Epithelial cell of proximal tubule (primary cell): Measurements from ENCODE around the gene ARPIN.

- RAMPAGE, long total RNA = no peak
- RRBS = 7% methylated on average over 58 of the region's 77 CpGs
Observed at GRCh38 chr15:89665078-89666126, 10.1 kb upstream of the KIF7 start.

- RAMPAGE, long total RNA = no peak
- RRBS = no CpG with 5 or more reads among the region's 11 CpGs
Observed at GRCh38 chr15:89667570-89667927, 11.6 kb downstream of the PLIN1 start.

- RAMPAGE, long total RNA = no peak
- RRBS = 66% methylated on average over 4 of the region's 25 CpGs
Observed at GRCh38 chr15:89748231-89749323, 2.5 kb downstream of the MESP1 start.

- RAMPAGE, long total RNA = no peak
- RRBS = 1% methylated on average over 43 of the region's 83 CpGs
Observed at GRCh38 chr15:89912167-89913131, at the start of gene ARPIN. Gene ARPIN, minus strand, starts transcription at chr15:89912952.

DNA sequence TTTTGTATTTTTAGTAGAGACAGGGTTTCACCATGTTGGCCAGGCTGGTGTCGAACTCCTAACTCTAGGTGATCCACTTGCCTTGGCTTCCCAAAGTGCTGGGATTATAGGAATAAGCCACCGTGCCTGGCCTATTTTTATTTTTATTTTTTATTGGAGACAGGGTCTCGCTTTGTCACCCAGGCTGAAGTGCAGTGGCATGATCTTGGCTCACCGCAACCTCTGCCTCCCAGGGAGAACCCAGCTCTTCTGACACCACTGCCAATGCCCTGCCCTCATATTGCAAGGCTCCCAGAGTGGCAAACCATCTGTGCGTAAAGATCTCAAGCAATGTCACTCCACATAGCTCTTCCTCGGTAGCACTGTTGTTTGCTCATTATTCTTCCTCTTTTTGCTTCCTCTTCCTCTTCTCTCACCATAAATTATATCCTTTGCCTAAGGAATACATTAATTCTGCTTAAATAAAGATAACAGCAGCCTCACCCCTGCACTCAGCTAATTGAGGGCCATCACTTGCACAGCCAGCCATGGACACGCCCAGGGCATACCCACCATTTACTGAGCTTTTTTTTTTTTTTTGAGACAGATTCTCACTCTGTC lies 26.6 kb upstream of the ZNF710 start:
- RAMPAGE, long total RNA = no peak
- RRBS = no CpG with 5 or more reads among the region's 7 CpGs

- RAMPAGE, long total RNA = no peak
- RRBS = no CpG with 5 or more reads among the region's 10 CpGs
Observed at GRCh38 chr15:89998963-89999500, 2.1 kb upstream of the ZNF710 start.

DNA sequence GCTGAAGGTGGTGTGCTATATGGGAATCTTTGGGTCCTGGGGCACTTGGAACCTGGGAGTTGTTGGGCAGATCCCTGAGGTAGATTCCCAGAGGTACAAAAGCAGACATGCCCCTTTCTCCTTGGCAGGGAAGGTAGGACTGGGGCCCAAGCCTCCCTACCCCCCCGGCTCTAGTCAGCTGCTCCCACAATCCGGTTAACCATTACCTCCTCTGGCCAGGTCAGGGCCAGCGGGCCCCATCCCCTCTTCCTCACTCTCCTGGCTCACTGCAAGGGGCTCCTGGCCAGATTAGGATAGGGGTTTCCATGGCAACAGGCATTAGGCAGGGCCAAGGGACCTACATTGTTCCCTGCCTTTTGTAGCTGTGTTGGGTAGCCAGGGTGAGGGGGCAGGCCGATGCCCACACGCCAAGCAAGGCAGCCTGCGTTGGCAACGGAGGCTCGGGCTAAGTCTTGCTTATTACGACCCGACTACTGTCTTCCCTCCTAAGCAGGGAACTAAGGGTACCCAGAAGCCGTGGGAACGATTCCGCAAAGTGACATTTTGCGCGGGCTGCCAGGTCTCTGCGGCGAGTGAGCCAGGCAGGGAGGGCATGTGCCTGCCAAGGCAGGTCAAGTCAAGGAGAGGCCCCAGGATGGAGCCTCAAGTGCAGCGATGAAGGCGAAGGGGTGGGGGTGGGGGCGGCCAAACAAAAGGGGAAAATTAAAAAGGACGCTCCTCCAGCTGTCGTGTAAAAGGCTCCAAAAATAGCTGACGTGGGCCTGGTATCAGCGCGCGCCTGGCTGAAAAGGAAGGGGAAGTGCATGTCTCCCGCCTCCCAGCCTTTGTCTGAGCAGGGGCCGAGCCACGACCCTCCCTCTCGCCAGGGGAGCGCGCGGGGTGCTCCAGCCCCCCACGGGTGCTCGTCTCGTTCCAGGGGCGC lies 994 bp downstream of the IDH2 start:
- RAMPAGE, long total RNA = no peak
- RRBS = no CpG with 5 or more reads among the region's 37 CpGs

DNA sequence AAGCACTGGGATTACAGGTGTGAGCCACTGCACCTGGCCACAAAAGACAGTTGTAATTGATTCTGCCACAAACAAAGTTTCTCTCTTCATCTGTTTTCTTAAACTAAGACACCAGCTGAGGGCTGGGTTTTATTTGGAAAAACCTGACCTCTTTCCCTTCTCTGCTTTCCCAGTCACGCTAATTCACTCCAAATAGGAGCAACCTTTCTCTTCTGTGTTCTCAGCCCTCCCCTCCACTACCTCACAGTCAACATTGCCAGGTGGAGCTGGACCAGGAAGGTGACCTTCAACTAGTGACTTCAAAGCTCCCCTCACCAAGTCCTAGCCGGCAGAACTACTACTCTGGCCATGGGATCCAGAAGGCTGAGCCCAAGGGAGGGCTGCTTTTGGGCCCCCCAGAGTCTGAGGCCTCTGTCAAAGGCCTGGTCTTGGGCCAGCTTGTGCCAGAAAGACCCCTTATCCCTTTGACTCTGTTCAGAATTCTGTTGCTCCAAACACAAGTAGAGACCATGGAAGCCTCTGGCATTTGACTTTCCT lies 1.7 kb upstream of the IDH2 start:
- RAMPAGE, long total RNA = no peak
- RRBS = no CpG with 5 or more reads among the region's 2 CpGs

DNA sequence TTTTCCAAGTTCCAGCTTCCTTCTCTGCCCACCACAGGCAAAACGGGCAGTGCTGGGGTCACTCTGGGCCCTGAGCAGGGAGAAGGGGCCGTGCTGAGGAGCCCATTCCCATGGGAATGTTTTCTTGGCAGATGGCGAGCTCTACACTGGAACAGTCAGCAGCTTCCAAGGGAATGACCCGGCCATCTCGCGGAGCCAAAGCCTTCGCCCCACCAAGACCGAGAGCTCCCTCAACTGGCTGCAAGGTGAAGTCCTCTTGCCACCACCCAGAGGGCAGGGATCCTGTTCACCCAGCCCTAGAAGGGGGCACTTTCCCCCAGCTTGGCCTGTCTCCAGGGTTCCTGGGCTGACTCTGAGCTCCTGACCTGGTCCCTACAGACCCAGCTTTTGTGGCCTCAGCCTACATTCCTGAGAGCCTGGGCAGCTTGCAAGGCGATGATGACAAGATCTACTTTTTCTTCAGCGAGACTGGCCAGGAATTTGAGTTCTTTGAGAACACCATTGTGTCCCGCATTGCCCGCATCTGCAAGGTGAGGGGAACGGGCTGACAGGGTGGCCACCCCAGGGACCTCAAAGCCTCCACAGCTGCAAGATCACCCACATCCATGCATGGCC lies 12.4 kb downstream of the CIB1 start:
- RAMPAGE, long total RNA = no peak
- RRBS = no CpG with 5 or more reads among the region's 13 CpGs

- RAMPAGE, long total RNA = no peak
- RRBS = no CpG with 5 or more reads among the region's 10 CpGs
Observed at GRCh38 chr15:90227487-90227947, 6.2 kb downstream of the CIB1 start.

DNA sequence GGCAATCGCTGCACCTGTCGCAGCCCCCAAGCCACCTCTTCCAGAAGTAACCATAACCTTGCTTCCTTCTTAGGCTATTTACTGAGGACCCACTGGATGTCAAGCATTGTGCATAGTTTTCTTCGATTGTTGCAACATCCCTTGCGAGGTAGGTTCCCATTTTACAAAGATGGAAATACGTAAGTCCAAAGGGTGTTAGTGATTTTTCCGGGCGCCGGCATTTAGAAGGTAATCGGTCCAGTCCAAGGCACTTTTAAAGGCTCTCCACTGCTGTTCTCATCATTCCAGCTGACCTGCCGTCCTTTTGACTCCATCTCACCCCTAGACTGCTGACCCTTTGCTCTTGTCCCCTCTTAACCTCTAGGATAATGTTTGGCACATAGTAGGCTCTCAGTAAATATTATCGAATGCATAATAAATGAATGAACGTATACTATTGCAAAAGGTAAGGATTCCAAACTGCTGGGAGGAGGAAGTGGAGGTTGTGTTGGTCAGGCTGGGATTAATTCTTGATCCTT lies 499 bp downstream of the GDPGP1 start:
- RAMPAGE, long total RNA = no peak
- RRBS = no CpG with 5 or more reads among the region's 12 CpGs

DNA sequence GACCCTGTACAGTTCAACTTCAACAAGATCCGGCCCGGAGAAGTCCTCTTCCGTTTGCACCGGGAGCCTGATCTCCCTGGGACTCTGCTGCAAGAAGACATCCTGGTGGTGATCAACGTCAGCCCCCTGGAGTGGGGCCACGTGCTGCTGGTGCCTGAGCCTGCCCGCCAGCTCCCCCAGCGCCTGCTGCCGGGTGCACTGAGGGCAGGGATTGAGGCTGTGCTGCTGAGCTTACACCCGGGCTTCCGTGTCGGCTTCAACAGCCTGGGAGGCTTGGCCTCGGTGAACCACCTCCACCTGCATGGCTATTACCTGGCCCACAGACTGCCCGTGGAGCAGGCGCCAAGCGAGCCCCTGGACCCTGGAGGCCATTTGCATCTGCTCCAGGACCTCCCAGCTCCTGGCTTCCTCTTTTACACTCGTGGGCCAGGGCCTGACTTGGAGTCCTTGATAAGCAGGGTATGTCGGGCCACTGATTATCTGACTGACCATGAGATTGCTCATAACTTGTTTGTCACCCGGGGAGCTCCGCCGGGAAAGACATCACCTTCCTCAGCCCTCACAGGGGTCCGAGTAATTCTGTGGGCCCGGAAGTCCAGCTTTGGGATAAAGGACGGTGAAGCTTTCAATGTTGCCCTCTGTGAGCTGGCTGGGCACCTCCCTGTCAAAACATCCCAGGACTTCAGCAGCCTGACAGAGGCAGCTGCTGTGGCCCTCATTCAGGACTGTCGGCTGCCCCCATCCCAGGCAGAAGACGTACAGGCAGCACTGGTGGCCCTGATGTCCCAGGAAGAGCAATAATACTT lies 7.5 kb downstream of the GDPGP1 start:
- RAMPAGE, long total RNA = no peak
- RRBS = 100% methylated on average over 3 of the region's 26 CpGs

DNA sequence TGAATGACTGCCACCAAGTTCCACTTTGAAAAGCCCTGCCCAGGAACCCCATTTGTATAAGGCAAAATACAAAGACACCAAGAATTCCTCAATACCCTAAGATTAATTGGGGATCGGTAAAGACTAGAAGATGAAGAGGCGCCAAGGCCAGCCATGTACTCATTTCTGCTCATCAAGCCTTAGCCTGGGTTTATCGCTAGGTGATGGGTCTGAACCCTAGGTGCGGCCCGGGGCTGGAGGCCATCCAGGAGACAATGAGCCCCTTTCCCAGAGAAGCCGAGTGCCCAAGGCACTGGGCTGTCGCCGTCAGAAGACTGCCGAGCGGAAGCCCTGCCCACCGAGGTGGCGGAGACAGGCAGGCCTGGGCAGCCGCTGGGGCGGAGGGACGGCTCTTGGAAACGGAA lies 428 bp upstream of the NGRN start:
- RAMPAGE, long total RNA = no peak
- RRBS = no CpG with 5 or more reads among the region's 16 CpGs

- RAMPAGE, long total RNA = no peak
- RRBS = 2% methylated on average over 8 of the region's 23 CpGs
Observed at GRCh38 chr15:90352596-90353105, 567 bp downstream of the ZNF774 start.

GRCh38 chr15:90394134-90394459 lies 6.1 kb downstream of the IQGAP1 start:
- RAMPAGE, long total RNA = no peak

- RAMPAGE, long total RNA = no peak
- RRBS = no CpG with 5 or more reads among the region's 5 CpGs
Observed at GRCh38 chr15:90716352-90716675, 832 bp upstream of the BLM start.

DNA sequence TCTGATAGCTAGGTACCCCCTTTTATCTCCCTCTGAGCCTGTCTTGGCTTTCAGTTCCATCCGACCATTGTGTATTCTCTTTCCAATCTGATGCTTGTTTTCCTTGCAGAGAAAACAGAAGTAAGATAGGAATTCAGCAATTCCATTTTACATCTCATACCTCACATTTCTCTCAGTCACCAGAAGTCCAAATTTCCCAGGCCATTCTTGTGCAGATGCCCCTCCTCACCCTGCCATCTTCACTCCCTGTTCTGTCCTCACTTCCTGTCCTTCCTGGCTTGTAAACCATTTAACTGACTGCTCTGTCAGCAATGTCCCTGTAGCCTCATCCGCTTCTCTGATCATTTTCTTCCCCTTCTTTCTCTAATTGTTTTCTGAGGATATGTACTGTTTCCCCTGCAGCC lies 40.2 kb downstream of the BLM start:
- RAMPAGE, long total RNA = no peak
- RRBS = no CpG with 5 or more reads among the region's 2 CpGs

- RAMPAGE, long total RNA = no peak
- RRBS = no CpG with 5 or more reads among the region's 14 CpGs
Observed at GRCh38 chr15:90816312-90817052, 51.9 kb upstream of the FURIN start.

- RAMPAGE, long total RNA = no peak
- RRBS = no CpG with 5 or more reads among the region's 4 CpGs
Observed at GRCh38 chr15:90859195-90859783, 9.1 kb upstream of the FURIN start.

DNA sequence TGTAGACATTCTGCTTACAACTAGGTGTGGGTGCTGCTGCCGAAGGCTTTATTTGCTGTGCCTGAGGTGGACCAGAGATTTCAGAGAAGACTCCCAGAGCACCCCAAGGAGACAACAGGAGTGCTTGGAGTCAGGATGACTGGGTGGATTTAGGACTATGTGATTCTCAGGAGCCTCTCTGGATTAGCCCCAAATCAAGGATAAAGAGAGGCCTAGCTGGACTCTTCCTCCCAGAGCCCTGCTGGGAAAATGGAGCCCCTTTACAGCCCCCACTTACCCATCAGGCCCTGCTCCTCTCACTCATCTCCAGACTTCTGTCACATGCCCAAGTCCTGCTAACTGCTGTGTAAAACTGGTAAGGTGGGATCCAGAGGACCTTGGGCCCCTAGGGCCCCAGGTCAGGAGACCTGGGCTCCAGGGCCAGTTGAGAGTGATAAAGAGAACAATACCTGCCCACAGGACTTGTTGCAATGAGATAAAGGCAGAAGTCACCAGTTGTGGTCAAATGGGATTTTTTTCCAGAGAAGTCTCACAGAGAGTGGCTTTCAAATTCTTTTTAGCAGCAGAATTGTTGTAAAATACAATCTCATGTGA lies 610 bp downstream of the FURIN start:
- RAMPAGE, long total RNA = no peak
- RRBS = no CpG with 5 or more reads among the region's 1 CpG